Parietal lobe (tissue), 2 donors: ENCODE data around the genes SORT1, GSTM3, LRIF1 and PIFO.

DNA sequence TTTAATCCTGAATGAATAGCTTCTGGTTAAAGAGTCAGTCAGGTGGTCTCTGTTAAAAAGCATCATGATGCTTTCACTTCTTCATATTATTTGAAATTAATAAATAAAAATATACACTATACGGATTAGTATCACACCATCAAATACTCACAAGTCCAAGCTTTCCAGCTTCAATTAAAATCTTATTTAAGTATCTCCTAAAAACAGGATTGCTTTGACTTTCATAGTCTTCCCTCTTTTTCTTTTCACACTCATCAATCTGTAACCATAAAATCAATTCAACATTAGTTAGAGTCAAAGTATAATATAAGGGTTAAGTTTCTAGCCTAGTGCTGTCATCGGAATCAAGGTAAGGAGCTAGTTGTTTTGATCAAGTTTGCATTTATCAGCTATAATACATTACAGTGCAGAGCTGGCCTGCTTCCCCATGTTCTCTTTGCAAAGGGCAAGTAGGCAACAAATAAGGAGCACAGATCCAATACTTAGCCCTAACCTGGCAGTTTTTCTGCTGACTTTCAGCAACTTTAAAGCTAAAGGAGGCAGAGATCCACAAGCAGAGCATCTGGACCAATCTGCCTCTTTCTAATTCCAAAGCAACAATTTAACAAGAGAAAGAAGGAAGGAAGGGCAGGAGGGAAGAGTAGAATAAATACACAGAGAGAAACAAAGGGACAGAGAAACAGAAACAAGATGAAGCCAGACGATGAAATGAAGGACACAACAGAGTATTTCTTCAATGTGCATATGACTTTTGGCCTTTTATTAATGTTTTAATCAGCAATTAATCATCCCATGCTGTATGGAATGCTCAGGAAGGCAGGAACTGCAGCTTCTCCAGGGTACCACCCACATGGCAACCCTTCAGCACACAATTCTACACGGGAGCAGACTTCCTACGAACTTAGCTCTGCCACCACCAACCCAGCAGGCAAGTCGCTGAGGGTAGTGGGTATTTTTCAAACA is 15.5 kb downstream of the CLCC1 start:
- RAMPAGE, long total RNA = no peak

- RAMPAGE, long total RNA = no peak
Observed at GRCh38 chr1:109305723-109306492, 903 bp downstream of the MYBPHL start.

- RAMPAGE, long total RNA = no peak
Observed at GRCh38 chr1:109397524-109398407, at the start of gene SORT1. SORT1 (minus strand) TSS chr1:109397918.

DNA sequence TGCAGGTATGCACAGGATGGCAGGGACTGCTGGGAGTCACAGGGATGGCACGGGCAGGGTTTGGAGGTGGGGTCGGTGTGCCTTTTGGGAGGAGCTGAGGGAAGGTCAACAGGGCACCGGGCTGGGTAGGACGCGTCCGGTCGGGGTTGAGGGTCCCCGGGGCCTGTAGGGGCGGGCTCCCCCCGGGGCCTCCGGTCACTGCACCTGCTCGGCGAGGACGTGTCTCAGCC is 396 bp downstream of the AMIGO1 start:
- RAMPAGE, long total RNA = no peak

GRCh38 chr1:109606060-109606927 is 13.1 kb downstream of the GNAT2 start:
- RAMPAGE, long total RNA = no peak

- RAMPAGE, long total RNA = no peak
Observed at GRCh38 chr1:109740922-109741245, at the start of gene GSTM3. GSTM3 (minus strand) TSS chr1:109741038.

DNA sequence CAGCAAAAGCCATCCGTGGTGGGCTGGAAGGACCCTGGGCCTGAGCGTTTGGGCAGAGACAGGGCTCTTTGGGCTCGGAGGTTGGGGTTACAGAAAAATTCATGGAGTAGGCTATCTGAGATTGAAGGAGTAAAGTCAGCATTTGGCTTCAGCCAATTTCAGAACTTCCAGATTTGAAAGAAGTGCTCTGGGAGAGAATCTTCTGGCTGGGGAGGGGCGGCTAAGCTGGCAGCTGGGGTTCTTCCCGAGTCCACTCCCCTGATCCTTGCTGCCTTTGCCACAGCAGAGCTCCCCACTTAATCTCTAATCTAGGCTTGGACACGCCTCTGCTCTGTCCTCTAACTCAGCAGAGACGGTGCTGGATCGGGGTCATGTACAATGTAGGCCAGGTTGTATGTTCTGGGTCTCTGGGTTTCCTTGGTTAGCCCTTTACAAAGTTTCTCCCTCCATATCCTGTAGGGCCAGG is 10.0 kb upstream of the GSTM3 start:
- RAMPAGE, long total RNA = no peak

- RAMPAGE, long total RNA = no peak
Observed at GRCh38 chr1:109772083-109772701, 8.5 kb upstream of the EPS8L3 start.

GRCh38 chr1:110055935-110056423 is 14.5 kb downstream of the ALX3 start:
- RAMPAGE, long total RNA = no peak

- RAMPAGE, long total RNA = no peak
Observed at GRCh38 chr1:110188212-110188634, 21.9 kb upstream of the KCNC4 start.

DNA sequence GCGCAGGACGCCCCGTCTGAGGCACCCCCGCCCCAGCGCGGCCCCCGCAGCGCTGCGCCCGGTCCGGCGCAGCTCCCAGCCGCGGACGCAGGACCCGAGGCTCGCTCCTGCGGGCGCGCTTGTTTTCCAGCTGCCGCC is 421 bp downstream of the KCNC4 start:
- RAMPAGE, long total RNA = no peak

- RAMPAGE, long total RNA = no peak
Observed at GRCh38 chr1:110235098-110235827, 25.1 kb downstream of the KCNC4 start.

DNA sequence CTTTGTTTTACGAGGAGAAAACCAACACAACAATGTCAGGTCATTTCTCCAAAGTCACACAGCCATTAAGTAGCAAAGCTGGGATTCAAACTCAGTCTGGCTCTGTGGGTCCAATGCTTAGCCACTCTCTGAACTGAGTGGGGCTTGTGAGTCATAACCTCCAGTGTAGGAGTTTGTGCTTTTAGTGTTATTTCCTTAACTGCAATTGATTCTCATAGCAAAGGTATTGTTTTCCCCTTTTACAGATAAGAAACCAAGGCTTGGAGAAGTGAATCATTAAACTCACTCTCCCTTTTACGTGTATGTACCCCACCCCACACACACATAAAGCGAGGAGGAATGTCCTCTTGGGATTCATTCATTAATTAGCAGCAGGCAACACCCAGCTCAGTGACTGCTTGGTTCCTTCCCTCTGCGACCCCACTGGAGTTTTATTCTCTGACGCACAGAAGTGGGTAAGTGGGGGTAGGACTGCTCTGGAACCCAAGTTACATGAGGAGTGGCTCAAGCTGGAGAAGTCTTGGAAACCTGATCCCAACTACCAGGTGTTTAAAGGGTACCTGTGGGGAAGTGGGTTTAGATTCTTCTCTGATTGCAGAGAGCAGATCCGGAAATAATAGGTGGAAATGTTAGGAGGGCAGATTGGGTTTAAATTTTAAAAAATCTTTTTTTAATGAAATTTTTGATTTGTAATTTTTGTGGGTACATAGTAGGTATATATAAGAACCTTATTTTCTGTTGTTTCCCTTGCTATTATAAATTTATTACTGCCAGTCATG is 26.3 kb downstream of the KCNC4 start:
- RAMPAGE, long total RNA = no peak

- RAMPAGE, long total RNA = no peak
Observed at GRCh38 chr1:110371649-110372260, 19.1 kb downstream of the SLC16A4 start.

DNA sequence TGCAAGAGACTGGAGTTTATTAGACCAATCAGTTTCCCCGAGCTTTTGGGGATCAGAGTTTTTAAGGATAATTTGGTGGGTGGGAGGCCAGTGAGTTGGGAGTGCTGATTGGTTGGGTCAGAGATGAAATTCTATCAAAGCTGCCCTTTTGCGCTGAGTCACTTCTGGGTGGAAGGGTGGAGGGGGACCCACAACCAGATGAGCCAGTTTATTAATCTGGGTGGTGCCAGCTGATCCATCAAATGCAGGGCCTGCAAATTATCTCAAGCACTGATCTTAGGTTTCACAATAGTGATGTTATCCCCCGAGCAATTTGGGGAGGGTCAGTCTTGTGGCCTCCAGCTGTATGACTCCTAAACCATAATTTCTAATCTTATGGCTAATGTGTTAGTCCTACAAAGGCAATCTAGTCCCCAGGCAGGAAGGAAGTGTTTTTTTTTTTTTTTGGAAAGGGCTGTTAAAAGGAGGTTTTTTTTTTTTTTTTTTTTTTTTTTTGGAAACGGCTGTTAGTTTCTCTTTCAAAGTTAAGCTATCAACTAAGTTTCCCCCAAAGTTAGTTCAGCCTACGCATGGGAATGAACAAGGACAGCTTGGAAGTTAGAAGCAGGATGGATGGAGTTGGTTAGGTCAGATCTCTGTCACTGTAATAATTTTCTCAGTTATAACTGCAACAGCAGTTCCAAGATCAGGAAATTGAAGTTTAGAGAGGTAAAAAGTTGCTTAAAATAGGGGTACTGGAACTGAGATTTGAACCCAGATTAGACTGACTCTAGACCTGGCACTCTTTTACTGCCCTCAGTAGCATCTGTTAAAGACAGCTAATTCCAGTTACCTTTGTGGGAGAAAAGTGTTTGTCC is 7.3 kb downstream of the SLC16A4 start:
- RAMPAGE, long total RNA = no peak

DNA sequence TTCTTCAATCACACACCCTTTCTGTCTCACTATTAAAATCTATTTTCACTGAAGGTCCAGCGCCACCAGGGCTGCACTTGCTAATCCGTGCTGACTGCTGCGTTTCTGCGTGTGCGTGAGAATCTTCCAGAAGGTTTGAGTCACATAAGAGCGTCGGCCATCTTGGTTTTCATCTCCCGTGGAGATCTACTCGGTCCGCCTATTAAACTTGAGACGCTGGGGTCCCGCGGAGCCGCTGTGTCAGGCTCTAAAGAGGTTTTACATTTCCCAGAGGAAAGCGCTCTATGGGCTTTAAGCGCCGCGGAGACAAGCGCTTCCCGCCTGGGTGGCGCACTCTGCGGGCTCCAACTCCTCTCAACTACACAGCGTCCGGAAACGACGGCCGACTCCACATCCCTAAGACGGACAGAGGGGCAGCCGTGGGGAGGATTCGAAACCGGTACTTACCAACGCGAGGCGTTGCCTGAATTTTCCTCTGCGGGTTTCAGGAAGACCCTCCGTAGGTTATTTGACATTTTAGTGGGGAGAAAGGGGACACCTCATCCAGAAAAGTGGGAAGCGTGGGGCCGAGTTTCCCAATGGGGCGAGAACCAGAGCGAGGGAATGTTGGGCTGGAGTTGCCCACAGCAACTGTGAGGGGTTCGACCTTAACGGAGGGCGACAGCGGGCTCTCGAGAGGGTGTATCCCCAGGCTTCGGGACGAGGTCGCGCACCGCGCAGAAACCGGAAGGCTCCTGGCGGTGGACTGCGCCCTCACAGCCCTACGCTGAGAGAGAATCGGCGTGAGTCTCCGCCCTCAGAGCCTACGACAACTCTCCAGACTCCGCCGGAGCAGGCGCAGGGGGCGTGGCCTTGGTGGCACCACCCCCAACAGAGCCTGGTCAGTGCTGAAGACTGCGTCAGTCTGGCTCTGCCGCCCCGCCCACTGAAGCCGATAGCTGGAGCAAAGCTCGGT is at the start of gene LRIF1:
Gene LRIF1 (minus strand): TSS at position 749 of the 955 bp plus-strand sequence.
- RAMPAGE, long total RNA = no peak

GRCh38 chr1:111219251-111220257 is 8.0 kb upstream of the CHI3L2 start:
- RAMPAGE, long total RNA = no peak

DNA sequence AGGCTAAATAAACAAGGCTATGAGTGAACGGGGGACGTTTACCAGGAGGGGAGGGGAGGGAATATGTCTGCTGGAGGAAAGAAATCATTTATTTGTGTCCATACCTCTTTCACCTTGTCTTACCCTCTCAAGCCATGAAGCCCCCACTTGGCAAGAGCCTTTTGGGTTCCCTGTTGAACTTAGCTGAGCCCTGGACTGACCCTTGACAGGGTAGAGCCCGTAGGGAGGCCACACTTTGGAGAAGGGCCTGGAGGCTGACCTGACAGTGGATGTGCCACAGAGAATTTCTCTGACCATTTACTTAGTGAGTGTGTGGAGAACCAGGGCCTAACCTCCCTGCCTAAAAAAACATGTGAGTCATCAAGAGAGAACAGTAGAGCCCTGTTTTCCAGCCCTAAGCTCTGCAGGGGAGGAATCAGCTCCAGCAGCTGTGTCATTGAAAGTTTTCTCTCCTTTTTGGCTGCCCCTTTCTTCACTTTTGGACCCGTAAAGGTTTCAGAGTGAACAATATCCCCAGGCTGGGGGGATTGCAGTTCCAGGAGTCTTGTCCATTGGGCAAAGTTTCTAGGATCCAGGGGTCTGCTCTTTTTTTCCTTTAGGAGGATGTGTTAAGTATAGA is 877 bp downstream of the CHI3L2 start:
- RAMPAGE, long total RNA = no peak

GRCh38 chr1:111345837-111346953 is at the start of gene PIFO:
PIFO (plus strand) TSS chr1:111346622.
- RAMPAGE, long total RNA = no peak

DNA sequence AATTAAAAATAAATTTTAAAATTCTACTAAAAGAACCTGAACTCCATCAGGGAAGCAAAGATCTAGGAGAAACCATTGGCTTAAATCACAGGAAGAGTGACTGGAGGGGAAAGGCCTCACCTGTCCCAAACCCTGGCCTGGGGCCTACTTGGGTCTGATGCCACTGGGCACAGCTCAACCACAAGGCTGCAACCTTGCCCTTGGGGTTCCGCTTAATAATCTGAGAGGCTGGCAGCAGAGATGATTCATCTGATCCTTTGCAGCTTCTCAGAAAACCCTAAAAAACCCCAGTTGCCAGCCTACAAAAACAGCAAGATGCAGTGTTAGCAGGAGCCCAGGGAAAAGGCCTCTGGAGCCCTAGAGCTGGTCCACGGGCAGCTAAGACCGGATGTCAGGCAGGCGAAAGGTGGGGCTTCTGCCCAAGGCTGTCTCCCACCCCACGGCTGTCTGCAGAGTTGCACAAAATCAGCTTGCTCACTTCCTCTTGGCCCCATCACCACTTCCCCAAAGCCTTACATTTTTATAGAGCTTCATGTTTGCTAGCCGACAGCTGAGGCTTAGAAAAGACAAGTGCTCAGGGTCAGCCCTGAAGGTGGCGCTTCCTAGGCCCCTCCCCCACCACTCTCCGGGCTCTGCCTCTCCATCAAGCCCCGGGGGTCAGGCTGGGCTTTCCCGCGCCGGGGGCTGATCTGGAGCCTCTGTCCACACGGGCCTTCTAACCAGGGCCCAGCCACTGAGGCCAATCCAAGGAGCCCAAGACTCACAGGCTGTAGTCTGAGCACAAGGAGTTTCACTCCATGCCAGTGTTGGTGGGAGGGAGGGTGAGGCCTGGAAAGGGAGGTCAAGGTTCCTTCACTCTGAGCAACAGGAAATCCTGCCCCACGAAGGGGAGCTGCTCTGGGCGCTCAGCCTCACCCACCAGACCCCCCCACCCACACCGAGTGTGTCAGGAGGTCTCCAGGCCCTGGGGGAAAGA is 4.1 kb upstream of the ADORA3 start:
- RAMPAGE, long total RNA = no peak